ENCODE measurements around a stretch of chr9.

- RRBS, 2 experiments, result 3 to 4% methylated on average over 4 to 6 of the region's 61 CpGs
Measured at GRCh38 chr9:136109134-136110171, 9.2 kb downstream of the TMEM250 start.

- RRBS, 2 experiments, result 88 to 92% methylated on average over 3 of the region's 31 CpGs
Measured at GRCh38 chr9:136229038-136230010, 16.3 kb downstream of the QSOX2 start.

GRCh38 chr9:136239615-136240336, 5.8 kb downstream of the QSOX2 start:
- RRBS, 2 experiments, result no CpG with 5 or more reads among the region's 16 CpGs

GRCh38 chr9:136244310-136245019, 1.1 kb downstream of the QSOX2 start:
- RRBS, 2 experiments, result no CpG with 5 or more reads among the region's 11 CpGs

DNA sequence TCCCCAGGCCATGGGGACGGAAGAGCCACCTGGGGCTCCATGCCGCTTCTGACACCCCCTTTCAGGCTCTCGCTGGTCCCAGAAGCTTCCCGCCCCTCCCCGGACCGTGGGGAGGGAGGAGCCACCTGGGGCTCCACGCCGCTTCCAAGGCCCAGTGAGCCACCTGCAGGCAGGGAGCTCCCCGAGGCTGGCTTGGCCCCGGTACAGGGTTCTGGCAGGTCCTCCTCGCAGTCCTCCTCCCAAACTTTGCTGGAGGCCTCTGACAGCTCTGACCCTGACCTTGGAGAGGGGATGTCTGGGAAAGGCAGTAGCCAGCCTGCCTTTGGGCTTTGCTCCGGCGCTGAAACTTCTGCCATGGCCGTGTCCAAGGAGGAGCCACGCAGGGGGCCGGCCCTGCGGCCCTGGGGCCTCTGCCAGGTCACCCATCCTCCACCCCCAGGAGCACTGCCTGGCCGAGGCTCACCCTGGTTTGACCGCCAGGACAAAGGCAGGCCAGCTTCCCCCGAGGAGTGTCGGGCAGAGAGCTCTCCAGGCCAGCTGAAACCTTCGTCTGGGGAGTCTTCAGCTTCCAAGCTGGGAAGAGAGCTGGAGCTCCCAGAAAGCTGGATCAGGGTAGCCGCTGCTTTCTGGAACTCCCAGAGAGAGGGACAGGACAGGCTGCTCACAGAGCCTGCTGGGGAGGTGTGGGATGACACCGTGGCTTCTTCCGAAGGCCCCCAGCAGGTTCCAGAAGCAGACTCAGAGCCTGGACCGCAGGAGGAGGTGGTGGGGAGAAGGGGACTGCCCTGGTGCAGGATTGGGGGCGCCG, 8.9 kb upstream of the QSOX2 start:
- RRBS, 2 experiments, result 60 to 69% methylated on average over 9 of the region's 28 CpGs

GRCh38 chr9:136266805-136267987, 21.6 kb upstream of the QSOX2 start:
- RRBS, 2 experiments, result 20 to 22% methylated on average over 10 of the region's 71 CpGs

DNA sequence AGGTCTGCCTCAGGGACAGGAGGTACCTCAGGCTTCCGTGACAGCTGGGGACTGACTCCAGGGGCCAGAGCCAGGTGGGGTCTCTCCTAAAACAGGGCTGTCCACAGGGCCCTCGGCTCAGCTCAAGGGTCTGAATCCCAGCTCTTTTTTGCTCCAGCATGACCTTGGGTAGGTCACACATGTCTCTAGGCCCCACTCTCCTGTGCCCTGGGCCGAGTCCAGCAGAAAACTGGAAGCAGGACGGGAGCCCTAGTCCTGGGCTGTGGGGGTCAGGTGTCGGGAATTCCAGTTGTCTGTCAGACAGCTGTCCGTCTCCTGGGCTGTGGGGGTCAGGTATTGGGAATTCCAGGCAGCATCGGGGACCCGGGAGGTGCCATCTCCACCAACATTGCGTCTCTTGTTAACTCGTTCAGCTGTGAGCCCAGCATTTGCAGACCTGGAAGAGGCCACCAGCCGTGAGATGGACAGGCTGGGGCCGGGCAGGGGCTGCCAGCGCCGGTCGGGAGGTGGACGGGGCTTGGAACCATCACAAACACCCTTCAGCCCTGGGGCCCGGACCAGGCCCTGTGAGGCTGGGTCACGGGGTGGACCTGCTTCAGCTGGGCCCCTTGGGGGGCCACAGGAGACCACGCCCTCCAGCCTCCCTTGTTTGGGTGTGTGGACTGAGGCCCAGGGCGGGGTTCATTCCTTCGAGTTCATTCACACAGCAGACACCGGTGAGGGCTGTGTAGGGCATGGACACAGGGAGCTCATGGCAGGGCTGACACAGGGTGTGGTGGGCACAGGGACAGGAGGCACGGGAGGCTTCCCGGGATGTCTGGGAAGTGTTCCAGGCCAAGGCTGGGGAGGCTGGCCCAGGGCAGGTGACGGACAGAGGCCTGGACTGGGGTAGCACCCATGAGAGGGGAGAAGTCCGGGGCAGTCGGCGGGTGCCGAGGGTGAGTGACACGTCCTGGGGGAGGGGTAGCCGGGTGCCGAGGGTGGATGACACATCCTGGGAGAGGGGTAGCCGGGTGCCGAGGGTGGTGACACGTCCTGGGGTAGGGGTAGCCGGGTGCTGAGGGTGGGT, 9.1 kb downstream of the DNLZ start:
- RRBS, 2 experiments, result 5 to 25% methylated on average over 15 to 19 of the region's 36 CpGs

DNA sequence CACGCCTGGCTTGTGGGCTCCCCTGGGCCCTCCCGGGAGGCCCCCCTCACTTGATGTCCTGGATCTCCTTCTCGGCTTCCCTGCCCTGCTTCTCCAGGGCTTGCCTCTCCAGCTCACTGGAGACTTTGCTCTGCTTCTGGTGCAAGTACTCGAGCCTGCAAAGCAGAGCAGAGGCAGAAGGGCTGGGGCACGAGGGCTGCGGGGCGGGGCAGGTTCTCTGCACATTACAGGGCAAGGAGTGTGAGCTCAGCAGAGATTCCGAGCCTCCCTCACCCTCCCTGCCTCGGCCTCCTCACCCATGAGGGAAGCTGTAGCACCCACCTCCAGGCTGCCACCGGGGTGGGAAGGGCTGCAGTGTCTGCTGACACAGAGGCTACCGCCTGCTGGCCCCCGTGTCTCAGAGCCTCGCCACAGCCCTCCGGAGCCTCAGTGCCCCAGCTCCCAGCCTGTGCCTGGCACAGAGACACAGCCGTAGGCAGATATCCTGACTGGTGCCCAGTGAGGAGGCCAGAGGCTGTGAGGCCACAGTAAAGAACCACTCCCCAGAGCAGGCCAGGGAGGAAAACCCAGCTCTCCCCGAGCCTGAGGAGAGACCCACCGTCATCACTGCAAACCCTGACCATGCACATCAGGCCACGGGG, 7.2 kb downstream of the SNAPC4 start:
- RRBS, 2 experiments, result 95 to 96% methylated on average over 4 of the region's 18 CpGs

- RRBS, 2 experiments, result 96 to 97% methylated on average over 1 of the region's 13 CpGs
Measured at GRCh38 chr9:136395073-136395543, 4.9 kb downstream of the SNAPC4 start.

- RRBS, 2 experiments, result 87 to 97% methylated on average over 3 to 7 of the region's 37 CpGs
Measured at GRCh38 chr9:136407069-136407708, 3.2 kb downstream of the ENTR1 start.

DNA sequence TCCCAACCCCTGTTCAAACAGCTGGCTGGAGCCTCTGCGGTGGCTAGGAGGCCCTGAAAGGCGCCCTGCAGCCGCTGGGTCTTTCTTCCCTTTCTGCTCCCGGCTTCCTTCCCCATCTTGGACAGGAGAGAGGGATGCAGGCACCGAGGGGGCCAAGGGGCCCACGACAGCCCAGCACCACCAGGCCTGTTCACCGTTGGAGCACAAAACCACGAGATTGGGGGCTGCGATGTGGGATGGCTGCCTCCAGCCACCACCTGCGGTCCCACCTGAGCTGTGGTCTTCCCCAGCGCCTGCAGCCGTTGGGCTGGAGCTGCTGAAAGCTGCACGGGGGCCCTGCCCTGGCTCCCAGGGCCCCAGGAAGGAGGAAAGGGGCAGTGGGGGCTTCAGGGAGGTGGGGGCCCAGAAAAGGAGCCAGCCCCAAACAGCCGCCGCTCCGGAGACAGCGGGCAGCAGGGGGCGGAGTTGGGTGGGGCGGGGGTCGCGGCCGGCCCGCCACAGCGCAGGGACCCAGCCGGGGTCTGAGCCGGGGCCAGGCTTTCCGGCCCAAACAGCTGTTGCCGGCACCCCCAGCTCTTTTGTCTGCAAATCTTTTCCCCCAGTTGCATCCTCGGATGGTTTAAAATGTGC, 16.1 kb downstream of the NOTCH1 start:
- RRBS, 2 experiments, result 40 to 51% methylated on average over 8 to 10 of the region's 29 CpGs

DNA sequence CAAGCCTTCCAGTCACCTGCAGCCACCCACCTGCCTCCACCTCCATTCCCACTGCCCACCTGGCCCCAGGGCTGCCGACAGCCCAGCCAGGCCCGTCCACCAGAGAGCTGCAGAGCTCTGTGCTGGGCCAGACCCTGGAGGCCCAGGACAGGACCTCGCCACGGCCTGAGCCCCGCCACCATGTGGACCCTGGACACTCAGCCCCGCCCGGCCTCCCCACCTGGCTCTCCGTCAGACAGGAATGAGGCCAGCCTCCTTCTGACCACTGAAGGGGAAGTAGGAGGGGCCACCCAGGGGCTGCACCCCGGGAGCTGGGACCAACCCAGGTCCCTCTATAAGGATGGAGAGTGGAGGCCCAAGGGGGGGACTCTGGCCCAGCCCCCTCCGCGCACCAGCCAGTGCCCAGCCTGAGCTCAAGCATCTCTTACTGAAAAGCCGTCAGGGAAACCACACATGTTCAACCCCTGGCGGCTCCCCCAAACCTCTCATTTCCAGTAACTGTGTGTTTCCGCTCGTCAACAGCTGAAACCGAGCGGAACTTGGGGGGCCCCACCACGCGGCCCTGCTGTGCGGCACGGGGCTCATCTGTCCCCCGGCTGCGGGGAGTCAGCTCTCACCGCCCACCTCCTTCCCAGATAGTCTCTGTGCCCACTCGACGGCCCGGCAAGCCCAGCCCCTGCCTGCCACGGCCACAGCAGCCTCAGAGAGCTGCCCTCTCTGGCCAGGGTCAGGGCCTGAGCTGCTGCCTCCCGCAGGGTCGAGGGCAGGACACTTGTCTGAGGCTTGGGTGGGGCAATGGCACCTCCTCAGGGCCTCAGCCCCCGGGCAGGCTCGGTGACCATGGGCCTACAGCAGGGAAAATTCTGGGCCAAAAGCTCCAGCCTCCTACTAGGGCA, 12.7 kb downstream of the NOTCH1 start:
- RRBS, 2 experiments, result 79 to 85% methylated on average over 9 of the region's 32 CpGs

DNA sequence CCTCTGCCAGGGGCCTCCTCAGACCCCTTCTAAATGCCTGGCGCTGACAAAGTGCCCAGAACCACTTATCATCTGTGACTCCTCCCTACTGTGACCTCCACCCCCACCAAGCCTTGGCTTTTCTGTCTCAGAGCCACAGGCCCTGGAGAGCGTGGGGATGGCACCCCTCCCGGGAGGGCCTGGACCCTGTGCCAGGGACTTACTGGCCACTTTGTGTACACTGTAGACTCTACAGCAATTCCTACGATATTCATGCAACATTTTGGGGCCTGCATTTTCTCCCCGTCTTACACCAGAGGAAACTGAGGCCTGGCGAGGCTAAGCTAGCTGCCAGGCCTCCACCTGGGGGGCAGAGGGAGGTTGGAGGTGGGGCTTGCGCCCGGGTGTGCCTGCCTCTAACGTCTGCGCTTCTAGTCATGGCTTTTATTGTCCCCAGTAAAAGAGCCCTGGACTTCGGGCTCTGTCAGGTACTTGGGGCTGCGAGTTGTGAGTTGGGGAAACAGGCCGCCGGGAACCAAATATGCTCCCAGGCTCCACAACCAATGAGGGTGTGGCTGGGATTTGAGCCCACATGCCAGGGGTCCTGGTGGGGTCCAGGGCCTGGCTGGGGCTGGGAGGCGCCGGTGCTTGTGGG, 57.2 kb upstream of the NOTCH1 start:
- RRBS, 2 experiments, result 86% methylated on average over 3 of the region's 16 CpGs; no CpG with 5 or more reads in 1 of the 2 experiments

DNA sequence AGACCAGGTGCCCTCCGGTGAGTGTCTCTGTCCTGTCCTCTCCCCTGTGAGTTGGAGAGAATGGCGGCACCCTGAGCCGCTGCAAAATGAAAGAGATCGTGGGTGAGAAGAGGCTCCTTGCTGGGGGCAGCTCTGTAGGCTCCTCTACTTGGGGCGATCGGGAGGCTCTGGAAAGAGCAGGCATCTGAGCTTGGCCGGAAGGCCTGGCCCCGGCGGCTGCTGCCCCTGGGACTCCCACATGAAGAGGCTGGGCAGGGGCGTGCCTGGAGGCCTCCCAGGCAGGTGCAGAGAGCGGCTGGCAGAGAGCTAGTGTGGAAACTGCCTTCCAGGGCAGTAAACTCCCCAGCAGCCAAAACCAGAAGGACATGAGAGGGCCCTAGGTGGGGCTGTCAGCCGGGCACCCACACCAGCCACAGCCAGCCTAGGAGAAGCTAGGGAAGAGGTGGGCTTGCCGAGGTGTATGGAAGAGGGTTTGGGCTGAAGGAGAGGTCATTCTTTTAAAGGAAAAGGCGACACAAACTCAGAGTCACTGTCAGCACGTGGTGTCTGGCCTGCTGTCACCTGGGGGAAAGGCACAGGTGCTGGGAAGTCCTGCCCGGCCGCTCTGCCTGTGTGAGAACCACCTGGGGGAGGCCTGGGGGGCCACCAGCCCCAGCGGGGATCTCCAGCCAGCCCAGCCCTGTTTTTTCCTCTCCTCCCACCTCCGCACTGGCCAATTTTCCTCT, 44.9 kb upstream of the EGFL7 start:
- RRBS, 2 experiments, result no CpG with 5 or more reads among the region's 19 CpGs

DNA sequence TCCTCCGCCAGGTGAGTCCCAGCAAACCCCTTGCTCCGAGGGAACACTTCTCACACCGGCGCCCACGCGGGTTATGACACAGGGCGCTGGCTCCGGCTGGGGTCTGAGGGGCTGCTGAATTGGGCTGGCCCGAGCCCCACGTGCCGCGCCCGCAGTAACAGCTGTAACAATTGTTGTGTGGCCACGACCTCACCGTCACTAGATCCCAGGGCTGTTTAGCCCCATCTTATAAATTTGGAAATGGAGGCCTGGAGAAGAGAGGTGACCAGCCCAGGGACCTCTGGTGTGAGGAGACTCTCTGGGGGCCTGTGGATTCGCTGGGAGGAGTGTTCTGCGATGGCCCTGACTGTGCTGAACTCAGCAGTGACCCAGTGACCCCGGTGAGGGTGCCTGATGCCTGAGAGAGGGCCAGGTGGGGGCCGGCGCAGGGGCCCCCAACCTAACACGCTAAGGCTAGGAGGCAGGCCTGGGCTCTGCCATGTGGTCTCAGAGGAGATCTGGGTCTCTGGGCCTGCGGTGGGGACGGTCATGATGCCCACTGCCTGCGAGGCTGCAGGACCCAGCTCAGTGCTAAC, 2.1 kb downstream of the EGFL7 start:
- RRBS, 2 experiments, result 95 to 97% methylated on average over 9 of the region's 24 CpGs

GRCh38 chr9:136690063-136690687, 2.9 kb upstream of the AGPAT2 start:
- RRBS, 2 experiments, result 80 to 89% methylated on average over 9 to 10 of the region's 21 CpGs

DNA sequence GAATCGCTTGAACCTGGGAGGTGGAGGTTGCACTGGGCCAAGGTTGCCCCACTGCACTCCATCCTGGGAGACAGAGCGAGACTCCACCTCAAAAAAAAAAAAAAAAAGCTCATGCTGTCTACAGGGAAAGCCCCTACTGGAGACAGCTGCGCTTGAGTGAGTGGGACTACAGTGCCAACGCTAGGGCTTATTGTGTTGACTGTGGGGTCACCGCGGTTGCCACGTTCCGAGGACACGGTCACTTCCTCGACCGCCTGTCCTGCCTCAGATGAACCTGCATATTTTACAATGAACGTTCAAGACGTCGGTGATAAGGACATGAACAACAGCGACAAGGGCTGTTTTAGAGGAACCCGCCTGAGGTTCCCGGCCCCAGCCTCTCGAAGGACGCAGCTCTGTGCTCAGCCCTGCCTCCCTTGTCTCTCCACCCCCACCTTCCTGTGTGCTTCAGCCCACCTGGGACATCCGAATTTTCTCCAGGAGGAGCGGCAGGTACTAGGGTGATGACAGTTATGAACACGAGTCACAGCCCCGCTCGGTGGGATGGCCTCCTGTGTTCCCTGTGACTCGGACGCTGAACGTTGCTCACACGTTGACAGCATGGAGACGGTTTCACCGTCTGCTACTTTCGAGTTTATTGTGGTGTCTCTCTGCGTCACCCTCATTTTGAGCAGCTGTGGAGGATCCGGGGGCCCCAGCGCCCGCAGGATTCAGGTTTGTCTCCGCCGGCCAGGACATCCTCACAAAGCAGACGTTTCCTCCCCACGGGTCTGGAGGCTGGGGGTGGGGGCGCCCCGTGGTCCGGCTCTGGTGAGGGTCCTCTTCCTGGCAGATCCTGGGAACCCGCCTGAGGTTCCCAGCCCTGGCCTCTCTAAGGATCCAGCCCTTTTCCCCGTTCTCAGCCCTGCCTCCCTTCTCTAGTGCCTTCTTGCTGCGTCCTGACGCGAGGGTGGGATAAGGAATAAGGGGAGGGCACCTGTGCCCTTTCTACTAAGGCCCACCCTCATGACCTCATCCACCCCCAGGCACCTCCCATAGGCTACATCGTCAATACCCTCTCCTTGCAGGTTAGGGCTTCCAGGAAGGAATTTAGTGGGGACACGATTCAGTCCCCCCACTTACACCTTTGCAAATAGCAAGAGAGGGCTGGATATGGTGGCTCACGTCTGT, 11.1 kb upstream of the DIPK1B start:
- RRBS, 2 experiments, result 51 to 52% methylated on average over 9 of the region's 50 CpGs

DNA sequence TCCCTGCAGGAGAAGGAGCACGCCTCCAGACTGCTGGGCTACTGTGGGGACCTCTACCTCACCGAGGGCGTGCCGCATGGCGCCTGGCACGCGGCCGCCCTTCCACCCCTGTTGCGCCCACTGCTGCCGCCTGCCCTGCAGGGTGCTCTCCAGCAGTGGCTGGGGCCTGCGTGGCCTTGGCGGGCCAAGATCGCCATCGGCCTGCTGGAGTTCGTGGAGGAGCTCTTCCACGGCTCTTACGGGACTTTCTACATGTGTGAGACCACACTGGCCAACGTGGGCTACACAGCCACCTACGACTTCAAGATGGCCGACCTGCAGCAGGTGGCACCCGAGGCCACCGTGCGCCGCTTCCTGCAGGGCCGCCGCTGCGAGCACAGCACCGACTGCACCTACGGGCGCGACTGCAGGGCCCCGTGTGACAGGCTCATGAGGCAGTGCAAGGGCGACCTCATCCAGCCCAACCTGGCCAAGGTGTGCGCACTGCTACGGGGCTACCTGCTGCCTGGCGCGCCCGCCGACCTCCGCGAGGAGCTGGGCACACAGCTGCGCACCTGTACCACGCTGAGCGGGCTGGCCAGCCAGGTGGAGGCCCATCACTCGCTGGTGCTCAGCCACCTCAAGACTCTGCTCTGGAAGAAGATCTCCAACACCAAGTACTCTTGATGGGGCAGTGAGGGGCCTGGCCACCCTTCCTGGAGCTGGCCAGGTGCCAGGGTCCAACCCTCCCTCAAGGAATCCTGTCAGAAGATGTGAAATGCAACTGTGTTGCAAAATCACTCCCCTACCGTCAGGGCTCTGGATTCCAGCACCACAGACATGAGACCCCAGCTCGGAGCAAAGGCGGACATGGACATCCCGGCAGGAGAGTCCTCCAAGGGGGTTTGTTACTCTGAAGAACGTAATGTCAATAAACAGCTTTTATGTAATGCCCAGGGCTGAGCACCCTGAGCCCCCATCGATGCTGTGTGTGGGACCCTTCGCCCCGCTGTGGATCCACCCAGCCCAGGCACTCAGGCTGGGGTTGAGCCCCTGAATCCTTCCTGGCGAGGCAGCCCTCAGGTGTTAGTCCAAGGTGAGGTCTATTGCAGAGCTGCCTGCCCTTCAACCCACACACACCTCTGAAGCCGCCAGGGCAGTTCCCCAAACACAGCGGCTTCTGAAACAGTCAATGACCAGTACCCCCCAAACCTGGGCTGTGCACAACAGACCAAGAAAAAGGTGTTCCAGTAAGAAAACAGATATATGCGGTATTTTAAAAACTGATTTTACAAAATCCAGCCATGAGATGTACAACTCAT, 11.2 kb downstream of the DIPK1B start:
- RRBS, 2 experiments, result no CpG with 5 or more reads among the region's 57 CpGs

- RRBS, 2 experiments, result under 1 to 3% methylated on average over 13 to 15 of the region's 39 CpGs
Measured at GRCh38 chr9:136790572-136791174, 471 bp upstream of the TMEM141 start.

DNA sequence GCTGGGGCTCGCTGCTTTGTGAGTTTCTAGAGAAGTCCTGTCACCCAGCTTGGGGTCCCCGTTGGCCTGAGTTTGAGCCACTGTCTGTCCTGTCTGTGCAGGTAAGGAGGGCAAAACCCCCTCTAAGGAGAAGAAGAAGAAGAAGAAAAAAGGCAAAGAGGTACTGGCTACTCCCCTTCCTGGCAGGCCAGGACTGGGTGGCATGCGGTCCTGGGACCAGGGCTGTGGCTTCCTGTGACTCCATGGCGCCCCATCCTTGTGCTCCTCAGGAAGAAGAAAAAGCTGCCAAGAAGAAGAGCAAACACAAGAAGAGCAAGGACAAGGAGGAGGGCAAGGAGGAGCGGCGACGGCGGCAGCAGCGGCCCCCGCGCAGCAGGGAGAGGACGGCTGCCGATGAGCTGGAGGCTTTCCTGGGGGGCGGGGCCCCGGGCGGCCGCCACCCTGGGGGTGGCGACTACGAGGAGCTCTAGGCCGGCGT, 2.2 kb upstream of the AJM1 start:
- RRBS, 2 experiments, result 2 to 15% methylated on average over 6 of the region's 21 CpGs